Bronchus (tissue), 1 donor: ENCODE results near the gene TMEM17.

DNA sequence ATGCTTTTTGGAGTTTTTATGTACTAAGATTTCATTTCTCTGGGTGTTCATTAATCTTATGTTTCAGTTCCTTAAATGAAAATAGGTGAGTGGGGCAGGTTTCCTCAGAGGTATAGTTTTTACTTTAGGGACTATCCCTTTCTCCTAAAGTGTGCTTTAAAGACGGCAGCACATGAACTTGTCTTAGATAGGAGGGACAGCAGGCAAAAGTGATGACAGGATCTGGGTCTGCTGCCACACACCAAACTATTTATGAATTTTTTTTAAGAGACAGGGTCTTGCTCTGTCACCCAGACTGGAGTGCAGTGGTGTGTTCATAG, 8.0 kb upstream of the REL start:
- PRO-cap: no peak

DNA sequence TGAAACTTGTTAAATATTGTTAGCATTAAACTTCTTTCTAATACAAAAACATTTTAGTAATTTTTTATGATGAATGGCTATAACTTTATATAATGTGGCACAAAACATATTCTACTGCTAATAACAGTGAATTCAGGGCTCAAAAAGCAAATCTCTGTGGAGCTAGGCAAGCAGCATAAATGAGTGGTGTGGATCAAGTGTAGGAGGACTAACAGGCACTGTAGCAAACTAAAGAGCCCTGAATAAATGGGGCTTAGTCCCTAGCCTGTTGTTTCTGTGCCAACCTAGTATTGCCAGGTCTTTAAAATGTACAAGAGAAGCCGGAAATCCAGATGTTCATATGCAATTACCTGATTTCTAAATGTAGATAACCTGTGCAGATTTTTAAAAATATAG, 18.5 kb downstream of the REL start:
- PRO-cap: no peak

GRCh38 chr2:61470461-61470974, 369 bp downstream of the USP34 start:
- PRO-cap: bidirectional peak, plus-strand start at chr2:61470886, minus-strand start at chr2:61470715

DNA sequence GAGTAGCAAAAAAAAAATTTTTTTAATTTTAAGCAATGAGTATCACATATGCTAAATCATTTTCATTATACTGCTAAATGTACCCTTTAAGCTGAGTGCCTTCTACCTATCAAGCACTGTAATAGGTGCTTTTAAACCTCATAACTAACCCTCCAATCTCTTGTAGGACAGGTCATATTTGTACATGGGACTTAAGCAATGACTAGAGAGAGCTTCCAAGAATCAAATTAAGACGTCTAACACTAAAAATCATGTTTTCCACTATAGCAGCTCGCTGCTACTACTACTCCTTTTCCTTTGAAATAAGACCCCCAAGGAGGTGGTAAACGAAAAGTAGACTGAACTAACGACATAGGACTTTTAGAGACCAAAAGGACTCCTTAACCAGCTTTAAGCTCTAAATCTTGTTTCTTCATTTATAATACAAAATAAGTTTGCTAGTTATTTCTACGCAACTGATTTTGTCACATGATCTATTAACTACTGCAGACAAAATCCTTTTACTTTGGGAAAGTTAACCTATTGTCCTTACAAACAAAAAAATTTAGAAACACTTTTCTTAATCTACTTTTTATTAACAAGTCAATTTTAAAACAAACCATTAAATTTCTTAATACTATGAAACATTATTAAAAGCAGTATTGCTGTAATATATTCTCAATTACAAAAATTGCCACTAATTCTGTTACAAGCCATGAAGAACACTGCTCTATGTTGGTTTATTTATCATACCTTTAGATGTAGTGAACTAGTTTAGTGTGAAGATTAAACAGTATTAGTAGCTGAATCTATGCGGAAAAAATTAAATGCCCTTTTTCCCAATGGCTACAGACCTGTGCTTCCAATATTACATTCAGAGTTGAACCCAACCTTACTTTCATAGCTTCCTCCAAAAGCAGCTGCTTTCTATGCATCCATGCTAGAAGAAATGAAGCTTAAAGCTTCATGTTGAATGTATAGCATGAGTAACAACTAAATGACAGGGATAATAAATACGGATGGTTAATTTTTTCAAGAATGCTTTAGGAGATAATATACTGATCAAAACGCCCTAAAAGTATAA, 7.0 kb downstream of the XPO1 start:
- PRO-cap: no peak

- PRO-cap: bidirectional peak, plus-strand start at chr2:61537401, minus-strand start at chr2:61537328
These were observed 889 bp downstream of the XPO1 start for GRCh38 chr2:61537261-61537672.

DNA sequence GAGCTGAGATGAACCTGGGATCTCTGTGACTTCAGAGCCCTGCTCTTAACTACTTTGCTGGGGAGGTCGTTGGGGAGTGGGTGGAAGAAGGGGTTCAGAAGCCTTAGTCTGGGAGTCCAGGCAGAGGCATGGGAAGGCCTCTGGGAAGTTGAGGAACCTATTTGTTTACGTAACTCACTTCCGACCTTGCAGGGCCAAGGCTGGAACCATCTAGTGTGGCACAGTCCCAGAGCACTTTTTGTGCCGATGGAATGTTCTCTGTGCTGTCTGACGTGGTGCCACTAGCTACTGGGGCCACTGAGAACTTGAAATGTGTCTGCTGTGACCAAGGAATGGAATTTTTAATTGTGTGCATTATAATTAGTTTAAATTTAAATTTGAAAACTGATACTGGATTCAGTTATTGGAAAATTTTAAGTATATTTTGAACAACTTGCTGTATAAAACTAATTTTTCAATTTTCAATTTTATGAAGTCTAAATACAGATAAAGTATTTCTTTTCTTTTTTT, 139.6 kb downstream of the FAM161A start:
- PRO-cap: no peak

GRCh38 chr2:61854336-61855303, 760 bp upstream of the FAM161A start:
- PRO-cap: bidirectional peak, plus-strand start at chr2:61854745, minus-strand start at chr2:61854495; unidirectional peak, plus-strand start at chr2:61854902

DNA sequence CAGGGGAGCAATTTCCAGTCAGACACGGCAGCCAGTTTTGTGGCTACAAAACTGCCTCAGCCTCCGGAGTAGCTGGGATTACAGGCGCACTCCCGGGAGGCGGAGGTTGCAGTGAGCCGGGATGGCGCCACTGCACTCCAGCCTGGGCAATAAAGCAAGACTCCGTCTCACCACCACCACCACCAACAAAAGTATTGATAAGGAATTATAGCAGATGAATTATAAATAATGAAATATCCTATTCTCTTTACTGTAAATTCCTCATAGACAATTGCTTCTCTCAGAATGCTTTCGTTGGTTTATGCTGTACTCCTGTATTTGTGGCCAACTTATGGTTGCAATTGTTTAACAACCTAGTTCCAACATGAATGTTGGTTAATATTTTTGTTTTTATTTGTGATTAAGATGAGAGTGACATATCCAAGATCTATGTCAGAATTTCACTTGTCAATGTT, 1.5 kb upstream of the FAM161A start:
- PRO-cap: no peak

DNA sequence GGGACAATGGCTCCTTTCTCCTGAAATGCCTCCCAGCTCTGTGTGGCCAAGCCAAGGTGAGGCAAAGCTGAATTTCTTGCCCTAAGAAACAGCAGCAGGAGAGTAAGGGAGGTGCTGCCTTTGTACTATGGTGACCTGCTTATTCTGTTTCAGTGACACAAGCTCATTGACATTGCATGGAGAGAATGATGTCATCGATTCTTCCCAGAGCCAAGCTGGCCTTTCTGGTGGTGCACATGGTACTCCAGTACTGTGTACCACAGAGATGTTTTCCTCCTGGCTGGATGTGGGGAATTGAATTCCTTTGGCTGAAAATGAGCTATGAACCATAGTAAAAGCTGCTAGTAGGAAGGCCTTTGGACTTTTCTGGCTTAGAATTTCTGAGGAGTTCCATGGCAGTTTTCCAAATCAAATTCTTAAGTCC, 17.2 kb upstream of the B3GNT2 start:
- PRO-cap: no peak

GRCh38 chr2:62304497-62305422, 108.8 kb downstream of the B3GNT2 start:
- PRO-cap: bidirectional peak, plus-strand start at chr2:62305039, minus-strand start at chr2:62304842

DNA sequence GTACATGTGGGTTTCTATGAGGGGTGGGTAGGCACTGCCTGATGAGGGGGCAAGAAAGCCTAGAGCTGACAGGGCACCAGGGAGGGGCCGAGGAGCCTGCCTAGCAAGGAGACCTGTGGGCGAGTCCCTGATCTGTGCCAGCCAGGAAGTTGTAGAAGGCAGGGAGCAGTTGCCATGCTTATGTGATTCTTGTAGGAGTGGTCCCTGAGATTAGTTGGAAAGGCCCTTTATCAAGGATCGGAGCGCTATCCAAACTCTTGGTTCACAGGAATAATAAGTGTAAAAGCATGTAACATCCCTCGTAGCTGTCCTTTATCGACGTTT, 111.8 kb downstream of the B3GNT2 start:
- PRO-cap: no peak

- PRO-cap: no peak
These were observed 55.3 kb downstream of the TMEM17 start for GRCh38 chr2:62450436-62451447.

GRCh38 chr2:62478069-62478504, 27.9 kb downstream of the TMEM17 start:
- PRO-cap: no peak

GRCh38 chr2:62505347-62506448, at the start of gene TMEM17:
TSS of gene TMEM17 (minus strand) at chr2:62506195.
- PRO-cap: bidirectional peak, plus-strand start at chr2:62506055, minus-strand start at chr2:62505875; bidirectional peak, plus-strand start at chr2:62506312, minus-strand start at chr2:62506158

- PRO-cap: unidirectional peak, plus-strand start at chr2:63050195; bidirectional peak, plus-strand start at chr2:63050851, minus-strand start at chr2:63050592
These were observed 498 bp upstream of the OTX1 start for GRCh38 chr2:63050004-63050660.

DNA sequence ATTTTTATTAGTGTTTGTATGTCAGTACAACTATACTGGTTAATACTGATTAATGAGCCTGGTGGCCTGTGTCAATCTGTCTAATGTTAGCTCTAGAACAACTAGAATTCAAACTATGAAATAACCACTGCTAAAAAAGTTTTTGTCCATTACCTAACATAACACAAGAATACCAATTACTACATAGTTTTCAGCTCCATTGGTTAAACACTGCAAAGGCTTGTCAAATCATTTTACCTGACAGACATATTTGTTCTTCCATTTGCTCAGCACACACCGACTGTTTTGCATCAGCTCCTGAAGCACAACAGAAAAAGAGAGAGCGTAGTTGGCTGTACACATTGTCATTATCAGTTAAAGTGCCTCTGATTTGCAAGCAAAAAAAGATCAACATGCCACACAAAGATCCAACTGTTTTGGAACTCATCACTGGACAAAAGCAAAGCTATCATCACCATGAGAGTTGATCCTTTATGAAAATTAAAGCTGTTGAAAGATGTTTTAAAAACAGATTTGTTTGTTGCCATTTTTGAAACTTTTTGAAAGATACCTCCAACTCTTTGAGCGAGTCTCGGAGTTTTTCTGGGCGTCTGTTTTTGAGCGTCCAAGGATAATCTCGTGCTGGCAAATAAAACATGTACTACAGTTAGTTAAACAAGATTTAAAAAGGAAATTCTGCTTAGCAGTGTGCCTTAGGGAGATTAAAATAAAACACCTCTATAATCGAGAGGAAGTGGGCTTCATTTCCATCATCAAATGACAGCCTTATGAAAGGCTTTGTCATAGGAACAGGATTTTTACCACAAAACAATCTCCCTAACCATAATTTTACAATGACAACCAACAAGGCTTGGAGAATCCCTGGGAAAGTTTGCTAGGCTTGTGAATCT, 103.7 kb downstream of the WDPCP start:
- PRO-cap: no peak

- PRO-cap: unidirectional peak, plus-strand start at chr2:63721334
These were observed 120.5 kb upstream of the UGP2 start for GRCh38 chr2:63721209-63721536.

GRCh38 chr2:63849041-63850071, 7.7 kb downstream of the UGP2 start:
- PRO-cap: no peak

DNA sequence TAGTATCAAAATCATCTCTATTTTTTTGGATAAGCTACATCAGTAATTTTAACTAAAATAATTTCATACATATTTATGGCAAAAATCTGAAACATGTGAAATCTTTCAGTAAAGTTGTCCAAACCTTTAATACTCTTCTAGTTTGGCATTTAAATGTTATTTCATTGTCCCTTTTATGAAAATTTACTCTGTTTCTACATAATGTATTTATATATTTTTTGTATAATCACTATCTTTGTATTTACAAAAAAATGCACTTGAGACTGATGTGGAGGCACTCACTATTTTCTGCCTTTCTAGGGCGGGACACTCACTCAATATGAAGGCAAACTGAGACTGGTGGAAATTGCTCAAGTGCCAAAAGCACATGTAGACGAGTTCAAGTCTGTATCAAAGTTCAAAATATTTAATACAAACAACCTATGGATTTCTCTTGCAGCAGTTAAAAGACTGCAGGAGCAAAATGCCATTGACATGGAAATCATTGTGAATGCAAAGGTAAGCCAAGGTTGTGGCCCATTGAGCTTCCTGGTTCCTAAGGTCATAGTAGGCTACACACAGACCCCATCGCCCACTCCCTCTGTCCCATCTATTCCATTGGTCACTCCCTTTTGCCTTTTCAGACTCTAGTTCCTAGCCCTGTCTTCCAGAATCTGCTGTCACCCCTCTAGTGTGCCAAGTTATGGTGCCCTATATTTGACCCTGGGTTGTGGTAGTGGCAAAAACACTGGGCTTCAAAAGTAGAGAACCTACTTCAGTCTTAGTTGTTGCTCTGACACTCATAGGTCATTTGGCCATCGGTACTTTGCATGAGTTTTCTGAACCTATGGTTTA, 44.6 kb downstream of the UGP2 start:
- PRO-cap: no peak

- PRO-cap: no peak
These were observed 84.8 kb downstream of the VPS54 start for GRCh38 chr2:63934297-63935025.